ENCODE results near the gene ST3GAL6.

DNA sequence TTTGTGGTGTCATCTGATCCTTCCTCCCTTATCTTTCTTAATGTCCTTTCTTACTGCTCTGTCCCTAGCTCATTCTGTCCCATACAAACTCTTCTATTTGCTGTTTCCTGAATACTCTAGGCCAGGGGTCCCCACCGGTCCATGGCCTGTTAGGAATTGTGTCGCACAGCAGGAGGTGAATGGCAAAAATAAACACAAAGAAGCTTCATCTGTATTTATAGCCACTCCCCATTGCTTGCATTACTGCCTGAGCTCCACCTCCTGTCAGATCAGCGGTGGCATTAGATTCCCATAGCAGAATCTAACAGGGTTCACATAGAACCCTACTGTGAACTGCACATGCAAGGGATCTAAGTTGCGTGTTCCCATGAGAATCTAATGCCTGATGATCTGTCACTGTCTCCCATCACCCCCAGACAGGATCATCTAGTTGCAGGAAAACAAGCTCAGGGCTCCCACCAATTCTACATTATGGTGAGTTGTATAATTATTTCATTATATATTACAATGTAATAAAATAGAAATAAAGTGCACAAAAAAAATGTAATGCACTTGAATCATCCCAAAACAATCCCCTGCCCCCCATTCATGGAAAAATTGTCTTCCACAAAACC is 28.5 kb downstream of the GBE1 start:
- RAMPAGE, long total RNA = no peak
- RRBS = no CpG with 5 or more reads among the region's 4 CpGs

DNA sequence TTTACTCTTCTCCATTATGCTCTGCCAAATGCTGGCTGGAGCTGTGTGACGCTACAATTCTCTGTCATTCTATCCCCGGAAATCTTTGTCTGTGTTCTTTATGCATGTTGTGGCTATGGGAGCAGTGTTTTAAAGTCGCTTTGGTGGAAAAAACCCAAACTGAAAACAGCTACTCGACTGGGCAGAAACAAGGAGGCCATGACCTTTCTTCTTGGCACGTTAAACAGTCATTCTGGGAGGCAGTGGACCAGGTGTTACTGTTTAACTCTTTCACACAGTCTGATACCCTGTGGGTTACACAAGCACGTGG is 55.4 kb upstream of the GBE1 start:
- RAMPAGE, long total RNA = no peak
- RRBS = no CpG with 5 or more reads among the region's 6 CpGs

- RAMPAGE, long total RNA = no peak
- RRBS = no CpG with 5 or more reads among the region's 3 CpGs
Observed at GRCh38 chr3:82130141-82130641, 368.7 kb upstream of the GBE1 start.

GRCh38 chr3:86793659-86794409 is 197.1 kb downstream of the VGLL3 start:
- RAMPAGE, long total RNA = start-site peak on the plus strand at chr3:86794044-86794112, 5 and 11 reads in 2 replicates
- RRBS = no CpG with 5 or more reads among the region's 3 CpGs

GRCh38 chr3:87088917-87090141 is 98.4 kb upstream of the VGLL3 start:
- RAMPAGE, long total RNA = no peak
- RRBS = 6% methylated on average over 11 of the region's 47 CpGs

- RAMPAGE, long total RNA = no peak
- RRBS = no CpG with 5 or more reads among the region's 33 CpGs
Observed at GRCh38 chr3:87793006-87793614, 604 bp downstream of the HTR1F start.

DNA sequence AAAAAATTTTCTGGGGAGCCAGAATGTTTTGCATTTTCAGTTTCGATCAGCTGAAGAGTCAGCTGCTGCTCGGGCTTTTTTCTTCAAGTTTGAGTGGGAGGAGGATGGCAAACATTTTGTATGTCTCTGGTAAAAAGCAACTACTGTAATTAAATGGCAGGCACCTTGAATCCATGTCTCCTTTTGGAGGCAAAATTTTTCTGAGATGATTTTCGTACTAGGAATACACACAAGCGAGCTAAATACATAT is 617 bp downstream of the C3orf38 start:
- RAMPAGE, long total RNA = no peak
- RRBS = no CpG with 5 or more reads among the region's 4 CpGs

DNA sequence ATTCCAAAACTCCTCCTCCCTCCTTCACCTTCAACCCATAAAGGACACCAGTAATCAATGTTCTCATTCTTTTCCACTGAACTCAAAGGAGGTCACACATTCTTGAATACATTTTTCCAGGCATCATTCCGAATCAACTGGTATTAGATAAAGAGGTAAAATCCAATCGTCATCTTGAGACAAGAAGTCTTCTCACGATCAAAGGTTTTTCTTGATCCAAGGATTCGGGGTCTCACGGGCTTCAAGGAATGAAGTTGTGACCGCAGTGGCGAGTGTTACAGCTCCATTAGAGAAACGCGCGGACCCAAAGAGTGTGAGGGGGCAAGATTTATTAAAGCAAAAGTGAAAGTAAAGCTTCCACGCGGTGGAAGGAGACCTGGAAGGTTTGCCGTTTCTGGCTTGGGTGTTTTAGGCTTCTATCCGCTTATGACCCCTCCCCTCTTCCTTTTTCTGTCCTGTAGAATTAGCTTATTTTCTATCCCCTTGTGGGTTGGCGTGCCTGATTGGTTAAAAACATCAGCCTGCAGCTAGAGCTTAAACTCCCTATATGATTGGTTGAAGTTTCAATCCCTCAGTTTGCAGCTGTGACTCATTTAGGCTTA is 39.5 kb downstream of the C3orf38 start:
- RAMPAGE, long total RNA = no peak
- RRBS = no CpG with 5 or more reads among the region's 15 CpGs

DNA sequence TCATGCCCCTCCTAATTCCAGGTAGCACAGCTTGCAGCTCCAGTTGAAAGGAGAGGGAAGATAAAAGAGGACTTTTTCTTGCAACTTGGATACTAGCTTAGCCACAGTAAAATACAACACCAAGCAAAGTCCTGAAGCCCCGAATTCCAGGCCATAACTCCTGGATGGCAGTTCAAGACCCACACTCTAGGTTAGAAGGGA is 332.7 kb upstream of the EPHA3 start:
- RAMPAGE, long total RNA = no peak
- RRBS = no CpG with 5 or more reads among the region's 1 CpG

- RAMPAGE, long total RNA = no peak
- RRBS = no CpG with 5 or more reads among the region's 16 CpGs
Observed at GRCh38 chr3:89747279-89747935, 640.0 kb downstream of the EPHA3 start.

- RAMPAGE, long total RNA = no peak
- RRBS = no CpG with 5 or more reads among the region's 4 CpGs
Observed at GRCh38 chr3:89925873-89926346, 818.5 kb downstream of the EPHA3 start.

DNA sequence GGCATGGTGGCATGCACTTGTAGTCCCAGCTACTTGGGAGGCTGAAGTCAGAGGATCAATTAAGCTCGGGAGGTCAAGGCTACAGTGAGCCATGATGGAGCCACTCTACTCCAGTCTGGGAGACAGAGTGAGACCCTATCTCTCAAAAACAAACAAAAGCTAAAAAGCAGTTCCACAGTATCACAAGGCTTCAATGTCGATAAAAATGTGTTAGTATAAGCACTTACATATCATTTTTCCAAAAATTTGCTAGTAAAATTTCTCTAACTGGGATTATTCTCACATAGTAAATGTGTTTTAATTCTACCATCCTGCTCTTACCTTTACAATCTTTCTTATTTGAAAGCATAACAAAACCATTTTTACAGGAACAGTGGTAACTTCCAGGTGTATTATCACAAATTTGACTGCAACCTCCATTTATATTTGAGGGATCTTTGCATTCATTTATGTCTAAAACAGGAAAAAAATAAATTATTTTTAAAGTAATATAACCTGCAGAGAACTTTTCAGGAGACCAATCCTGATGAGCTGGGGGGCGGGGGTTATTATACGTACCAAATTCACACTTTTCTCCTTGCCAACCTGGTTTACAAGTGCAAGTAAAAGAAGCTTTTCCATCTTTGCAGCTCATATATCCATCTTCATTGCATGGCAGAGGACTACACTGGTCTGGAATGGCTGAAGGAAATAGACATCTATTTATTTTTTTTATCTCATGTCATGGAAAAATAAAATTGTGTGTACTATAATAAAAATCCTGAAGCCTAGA is 68.0 kb downstream of the PROS1 start:
- RAMPAGE, long total RNA = no peak
- RRBS = no CpG with 5 or more reads among the region's 4 CpGs

- RAMPAGE, long total RNA = no peak
- RRBS = no CpG with 5 or more reads among the region's 7 CpGs
Observed at GRCh38 chr3:93934437-93935145, 39.1 kb downstream of the PROS1 start.

GRCh38 chr3:95721802-95722352 is 1092.5 kb upstream of the EPHA6 start:
- RAMPAGE, long total RNA = no peak
- RRBS = no CpG with 5 or more reads among the region's 4 CpGs

- RAMPAGE, long total RNA = no peak
Observed at GRCh38 chr3:98427901-98428273, 35.1 kb upstream of the OR5K1 start.

DNA sequence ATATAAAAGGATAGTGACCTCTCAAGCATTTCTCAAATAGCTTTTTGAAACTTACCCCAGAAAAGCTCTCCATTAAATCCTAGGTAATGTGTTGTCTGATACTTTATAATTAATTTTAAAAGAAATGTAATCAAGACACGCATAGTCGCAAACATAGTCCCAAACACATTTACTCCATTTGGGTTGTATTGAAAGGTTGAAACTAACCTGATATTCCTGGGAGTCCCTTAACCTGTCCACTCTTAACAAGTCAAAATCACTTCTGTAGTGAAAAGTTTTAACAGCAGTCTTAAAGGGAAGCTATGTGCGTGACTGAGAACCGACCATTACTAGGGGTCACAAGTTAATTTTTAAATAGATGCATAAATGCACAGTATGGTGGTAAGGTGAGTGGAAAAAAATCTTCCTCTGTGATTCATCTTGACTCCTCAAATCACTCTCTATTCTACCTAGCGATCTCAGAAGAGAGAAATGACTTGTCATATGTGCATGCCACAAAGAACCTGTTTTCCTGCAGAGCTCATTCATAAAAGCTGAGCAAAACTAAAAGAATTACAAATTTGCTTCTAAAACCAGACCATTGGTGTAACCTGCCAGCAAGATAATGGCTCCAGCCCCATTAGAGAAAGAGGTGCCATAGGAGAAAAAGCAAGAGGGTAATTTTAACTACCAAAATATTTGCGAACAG is 4.7 kb downstream of the GPR15 start:
- RAMPAGE, long total RNA = no peak
- RRBS = no CpG with 5 or more reads among the region's 6 CpGs

GRCh38 chr3:98555658-98556937 is 24.3 kb downstream of the GPR15 start:
- RAMPAGE, long total RNA = no peak
- RRBS = no CpG with 5 or more reads among the region's 20 CpGs

DNA sequence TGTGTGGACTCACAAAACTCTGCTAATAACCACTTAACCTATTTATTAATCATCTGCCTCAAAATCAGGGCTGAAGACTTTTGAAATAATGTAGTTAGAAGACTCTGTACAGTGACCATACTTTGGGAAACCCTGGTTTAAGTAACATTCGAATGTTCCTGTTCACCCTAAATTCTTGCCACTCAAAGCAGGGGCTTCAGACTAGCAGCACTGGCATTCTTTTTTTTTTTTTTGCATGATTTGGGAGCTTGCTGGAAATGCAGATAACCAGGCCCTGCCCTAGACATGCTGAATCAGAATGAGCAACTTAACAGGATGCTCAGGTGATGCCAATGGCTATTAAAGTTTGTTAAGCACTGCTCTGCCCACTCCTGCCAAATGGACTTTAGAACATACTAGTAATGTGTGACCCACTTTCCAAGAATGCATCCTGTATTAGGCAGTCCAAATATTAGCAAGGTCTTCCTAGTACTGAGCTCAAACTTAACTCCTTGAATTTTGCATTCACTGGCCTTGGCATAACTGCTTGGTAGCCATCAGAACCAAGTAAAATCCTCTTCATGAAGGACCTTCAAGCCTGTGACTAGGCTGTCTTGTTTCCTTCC is 12.7 kb upstream of the ST3GAL6 start:
- RAMPAGE, long total RNA = no peak
- RRBS = no CpG with 5 or more reads among the region's 1 CpG

- RAMPAGE, long total RNA = no peak
- RRBS = 36% methylated on average over 1 of the region's 8 CpGs
Observed at GRCh38 chr3:98762898-98764148, at the start of gene ST3GAL6. Gene ST3GAL6, plus strand, starts transcription at chr3:98763340.

GRCh38 chr3:98784140-98784657 is 21.1 kb downstream of the ST3GAL6 start:
- RAMPAGE, long total RNA = no peak
- RRBS = no CpG with 5 or more reads among the region's 5 CpGs

All from epithelial cell of alveolus of lung (primary cell).